Cardiac ventricle fibroblast (primary cell): ENCODE measurements around the gene MATN3.

DNA sequence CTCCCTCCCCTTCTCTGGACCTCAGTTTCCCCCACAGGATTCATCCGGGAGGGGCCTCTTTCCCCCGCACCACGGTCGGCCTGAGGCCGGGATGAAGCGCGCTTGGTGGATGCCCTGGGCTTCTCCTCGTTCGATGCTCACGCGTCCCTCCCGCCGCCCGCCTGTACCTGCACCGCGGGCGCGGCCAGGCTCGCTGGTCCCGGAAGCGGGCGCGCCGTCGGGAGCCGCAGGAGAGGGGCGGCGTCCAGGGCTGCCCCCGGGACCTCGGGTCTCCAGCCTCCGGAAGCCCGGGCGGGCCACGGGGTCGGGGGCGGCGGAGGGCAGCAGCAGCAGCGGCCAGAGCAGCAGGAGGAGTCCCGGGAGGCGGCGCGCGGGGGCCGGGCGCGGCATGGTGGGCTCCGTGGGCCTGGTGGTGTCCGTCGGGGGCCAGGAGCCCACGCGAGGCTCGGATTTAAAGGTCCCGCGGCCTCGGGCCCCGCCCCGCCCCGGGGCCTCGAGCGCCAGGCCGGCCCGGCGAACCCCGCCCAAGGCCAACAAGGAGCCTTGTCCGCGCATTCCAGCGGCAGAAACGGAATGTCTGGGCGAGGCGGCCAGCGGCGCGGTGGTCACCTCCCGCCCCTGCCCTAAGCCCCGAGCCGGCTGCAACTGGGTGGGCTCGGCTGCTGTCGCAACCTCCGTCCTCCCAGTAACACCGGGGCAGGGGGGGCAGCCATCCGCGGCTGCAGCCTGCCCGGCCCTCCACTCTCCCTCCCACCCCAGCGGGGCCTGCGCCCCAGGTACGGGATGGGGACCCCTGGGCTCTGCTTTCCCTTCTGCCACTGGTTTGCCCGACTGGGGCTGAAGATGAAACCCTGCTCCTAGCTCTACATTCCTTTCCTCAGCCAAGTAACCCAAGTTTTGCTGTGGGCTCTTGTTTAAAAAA lies at the start of gene MATN3:
MATN3 (minus strand) TSS at position 427 of the 922 bp plus-strand sequence.
- RAMPAGE, long total RNA = no peak

GRCh38 chr2:20038564-20039017 lies 12.8 kb downstream of the LAPTM4A start:
- RAMPAGE, long total RNA = no peak

- RAMPAGE, long total RNA = no peak
These were observed 15.0 kb upstream of the LAPTM4A start for GRCh38 chr2:20066348-20066837.

DNA sequence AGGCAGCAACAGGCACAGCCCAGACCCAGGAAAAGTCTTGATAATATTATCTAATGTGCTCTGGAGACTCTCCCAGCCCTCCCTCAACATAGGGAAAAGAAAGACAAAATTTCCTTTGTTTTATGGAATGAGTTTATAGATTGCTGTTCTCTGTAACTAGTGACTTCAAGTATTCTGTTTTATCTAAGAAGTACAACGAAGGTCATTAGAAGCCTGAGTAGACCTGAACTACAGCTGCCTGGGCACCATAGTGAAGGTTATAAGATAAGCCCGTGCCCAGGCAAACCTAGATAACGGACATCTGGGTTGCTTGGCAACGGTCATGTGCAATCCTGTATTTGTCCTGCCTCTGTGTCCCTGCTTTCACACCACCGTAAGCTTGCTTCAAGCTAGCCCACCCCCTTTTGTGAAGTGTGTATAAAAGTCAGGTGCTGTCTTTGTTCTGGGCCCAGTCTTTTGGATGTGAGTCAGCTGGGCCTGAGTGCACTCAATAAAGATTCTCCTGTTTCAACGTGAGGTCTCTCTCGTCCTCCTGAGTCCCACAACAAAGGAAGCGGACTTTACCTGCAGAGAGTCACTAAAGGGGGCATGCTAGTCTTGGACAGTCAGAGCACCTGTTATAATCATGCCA lies 22.6 kb upstream of the LAPTM4A start:
- RAMPAGE, long total RNA = no peak

- RAMPAGE, long total RNA = no peak
These were observed 53.7 kb upstream of the LAPTM4A start for GRCh38 chr2:20104848-20105830.

GRCh38 chr2:20121942-20122642 lies 70.7 kb upstream of the LAPTM4A start:
- RAMPAGE, long total RNA = no peak

DNA sequence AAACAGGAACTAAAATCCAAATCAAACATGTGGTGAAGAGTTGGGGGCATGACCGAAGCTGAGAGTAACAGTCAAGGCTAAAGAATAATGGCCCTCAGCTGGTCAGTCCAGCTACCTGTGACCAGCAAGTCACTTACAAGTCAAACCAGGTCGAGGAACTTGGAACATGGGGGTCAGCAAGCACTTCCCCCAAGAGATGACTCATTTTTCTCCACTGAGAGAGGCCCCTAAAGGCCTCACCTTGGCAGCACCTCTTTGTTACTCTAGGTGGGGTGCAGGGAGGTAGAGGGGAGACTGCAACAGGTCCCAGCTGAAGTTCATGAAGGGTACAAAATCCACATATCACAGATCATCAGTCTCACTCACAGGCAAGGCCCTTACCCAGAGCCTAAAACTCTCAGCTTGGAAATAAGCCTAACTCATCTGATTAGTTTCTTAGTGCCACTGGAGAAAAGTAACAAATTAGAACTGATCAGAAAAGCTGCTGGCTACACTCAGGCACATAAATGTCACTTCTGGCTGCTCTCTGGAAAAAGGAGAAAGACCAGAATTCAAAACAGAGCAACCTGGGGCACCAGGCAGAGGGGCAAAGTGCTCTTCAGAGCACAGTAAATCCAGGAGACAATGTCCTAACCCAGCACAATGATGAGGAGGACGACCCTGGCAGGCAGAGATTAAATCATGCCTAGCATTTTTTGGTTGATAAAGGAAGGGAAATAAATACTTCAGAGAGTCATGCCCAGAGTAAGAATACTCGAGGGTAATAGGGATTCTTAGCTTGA lies 3.9 kb downstream of the SDC1 start:
- RAMPAGE, long total RNA = no peak

GRCh38 chr2:20265378-20265924 lies 40.5 kb upstream of the SDC1 start:
- RAMPAGE, long total RNA = no peak

GRCh38 chr2:20351932-20352438 lies 1.3 kb upstream of the PUM2 start:
- RAMPAGE, long total RNA = no peak

DNA sequence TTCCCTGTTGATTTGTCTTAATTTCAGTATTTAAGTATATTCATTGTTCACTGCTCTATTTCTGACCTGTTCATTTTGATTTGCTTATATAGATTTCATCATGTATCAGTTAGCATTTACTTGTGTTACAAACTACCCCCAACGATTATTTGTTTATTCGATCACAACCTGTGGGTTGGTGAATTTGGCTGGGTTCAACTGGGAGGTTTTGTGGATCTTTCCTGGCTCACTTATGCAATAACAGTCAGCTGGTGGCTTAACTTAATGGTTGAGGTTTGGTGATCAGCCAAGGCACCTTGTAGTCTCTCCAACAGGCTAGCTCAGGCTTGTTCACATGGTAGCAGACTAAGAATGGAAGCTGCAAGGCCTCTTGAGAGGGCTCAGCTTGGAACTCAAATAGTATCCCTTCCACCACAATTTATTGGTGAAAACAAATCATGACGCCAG lies 5.4 kb upstream of the PUM2 start:
- RAMPAGE, long total RNA = no peak

DNA sequence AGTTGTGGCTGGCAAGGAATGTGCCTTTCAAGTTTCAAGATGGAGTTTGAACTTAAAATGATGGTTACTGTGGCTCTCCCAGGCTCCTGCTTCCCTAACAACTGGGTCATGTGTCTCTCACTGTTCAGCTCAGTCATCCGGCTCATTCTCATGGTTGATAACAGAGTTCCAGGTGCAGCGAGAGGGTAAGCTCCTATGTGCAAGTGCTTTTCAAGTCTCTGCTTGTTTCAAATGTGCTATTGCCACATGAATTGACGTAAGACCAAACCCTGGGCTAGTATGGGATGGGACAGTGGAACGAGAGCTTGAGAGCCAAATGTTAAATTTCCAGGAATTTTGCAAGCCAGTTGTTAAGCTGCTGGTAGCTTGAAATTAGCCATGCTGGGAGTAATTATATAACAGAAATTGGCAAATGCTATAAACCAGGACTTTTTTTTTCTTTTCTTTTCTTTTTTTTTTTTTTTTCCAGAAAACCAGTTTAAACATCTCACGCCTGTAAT lies 19.6 kb upstream of the PUM2 start:
- RAMPAGE, long total RNA = no peak

GRCh38 chr2:20444569-20445161 lies 2.2 kb upstream of the RHOB start:
- RAMPAGE, long total RNA = no peak

DNA sequence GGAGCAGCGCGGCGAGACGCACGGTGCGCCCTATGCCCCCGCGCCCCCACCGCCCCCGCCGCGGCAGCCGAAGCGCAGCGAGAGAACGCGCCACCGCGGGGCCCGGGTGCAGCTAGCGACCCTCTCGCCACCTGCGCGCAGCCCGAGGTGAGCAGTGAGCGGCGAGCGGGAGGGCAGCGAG lies 259 bp downstream of the RHOB start:
- RAMPAGE, long total RNA = no peak

DNA sequence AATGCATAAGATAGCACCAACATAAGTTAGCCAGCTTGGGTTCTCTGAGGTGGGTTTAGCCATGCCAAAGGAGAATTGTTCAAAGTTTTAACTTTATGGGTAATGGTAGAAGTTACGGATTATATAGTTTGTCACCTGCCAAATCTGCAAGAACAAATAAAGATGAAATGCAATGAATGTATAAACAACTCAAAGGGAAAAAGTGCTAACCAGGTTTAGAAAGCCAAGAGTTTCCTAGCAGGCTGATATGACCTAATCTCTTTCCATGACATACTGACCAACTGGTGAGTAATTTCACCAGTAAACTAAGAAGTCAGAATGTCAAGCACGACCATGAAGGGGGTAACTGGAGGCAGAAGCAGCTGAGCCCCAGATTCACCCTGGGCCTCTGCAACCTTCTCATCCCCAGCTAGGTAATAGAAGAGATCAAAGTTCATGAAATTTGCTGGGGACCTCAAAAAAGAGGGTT lies 10.1 kb downstream of the RHOB start:
- RAMPAGE, long total RNA = no peak

GRCh38 chr2:20468933-20469539 lies 22.2 kb downstream of the RHOB start:
- RAMPAGE, long total RNA = no peak

DNA sequence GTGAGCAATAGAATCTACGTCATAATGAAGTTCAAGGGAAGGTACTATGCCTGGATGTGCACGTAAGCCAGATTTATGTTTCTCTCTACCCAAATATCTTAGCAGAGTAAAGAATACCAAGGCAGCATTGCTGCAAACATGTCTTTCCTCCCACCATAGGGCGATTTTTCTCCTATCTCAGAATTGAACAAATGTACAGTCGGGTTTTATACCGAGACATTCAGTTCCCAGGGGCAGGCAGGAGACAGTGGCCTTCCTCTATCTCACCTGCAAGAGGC lies 54.5 kb downstream of the RHOB start:
- RAMPAGE, long total RNA = no peak

DNA sequence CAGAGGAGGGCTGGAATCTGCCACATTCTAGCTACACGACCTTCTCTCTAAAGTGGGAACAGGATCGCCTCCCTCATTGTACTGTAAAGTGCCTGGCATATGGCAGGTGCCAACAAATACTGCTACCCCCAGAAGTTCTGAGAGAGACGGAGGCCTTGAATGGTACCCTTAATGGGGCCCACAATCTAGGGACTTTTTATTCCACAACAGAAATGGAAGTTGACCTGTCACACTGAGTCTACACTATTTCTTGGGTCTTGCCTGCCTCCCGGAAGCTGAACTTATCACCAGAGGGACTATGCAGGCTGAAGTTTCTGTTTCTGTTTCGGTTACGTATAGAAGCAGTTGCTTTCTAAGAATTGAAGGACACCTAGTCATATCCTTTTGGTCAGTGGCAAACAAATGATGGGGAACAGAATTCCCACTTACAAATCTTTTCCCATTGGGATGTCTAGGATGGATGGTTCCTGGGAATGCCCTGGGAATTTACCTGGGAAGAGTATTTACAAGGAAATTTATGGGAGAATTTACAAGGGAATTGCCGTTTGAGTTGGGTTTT lies 74.3 kb downstream of the HS1BP3 start:
- RAMPAGE, long total RNA = no peak

DNA sequence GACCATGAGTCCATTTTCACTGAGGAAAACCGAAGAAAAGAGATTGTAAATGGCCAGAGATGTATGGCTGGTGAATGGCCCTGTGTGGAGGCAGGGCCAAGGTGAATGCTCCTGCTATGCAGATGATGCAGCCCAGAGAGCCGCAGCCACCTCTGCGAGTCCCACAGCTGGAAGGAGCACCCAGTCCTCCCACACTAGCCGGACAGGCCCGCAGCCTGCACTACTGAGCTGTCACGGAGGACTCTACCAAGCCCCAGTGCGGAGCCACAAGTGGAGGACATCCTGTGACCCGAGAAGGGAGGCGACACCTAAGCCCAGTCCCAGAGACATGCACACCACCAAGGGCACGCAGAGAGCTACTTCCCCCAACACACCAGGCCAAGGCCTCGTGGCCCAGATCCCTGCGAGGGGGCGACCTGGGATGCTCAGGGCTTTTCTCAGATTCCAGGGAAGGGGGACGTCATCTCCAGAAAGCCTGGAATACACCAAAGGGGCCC lies 12.9 kb downstream of the HS1BP3 start:
- RAMPAGE, long total RNA = no peak

DNA sequence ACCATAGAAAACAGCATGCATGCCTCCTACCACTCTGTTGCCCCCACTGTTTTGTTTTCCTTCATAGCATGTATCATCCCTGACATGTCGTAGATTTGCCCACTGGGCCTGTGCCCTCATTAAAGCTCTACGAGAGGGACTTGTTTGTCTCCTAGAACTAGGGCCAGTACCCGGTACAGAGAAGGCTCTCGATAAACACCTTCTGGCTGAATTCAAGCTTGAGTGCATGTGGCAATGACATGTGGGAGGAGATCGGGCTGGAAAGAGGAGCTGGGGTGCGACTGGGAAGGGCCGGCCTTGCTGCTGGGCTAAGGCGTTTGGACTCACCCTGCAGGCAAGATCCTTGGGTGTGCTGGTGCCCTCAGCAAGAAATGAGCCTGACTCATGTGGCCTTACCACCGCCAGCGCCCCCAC lies 1.5 kb downstream of the HS1BP3 start:
- RAMPAGE, long total RNA = no peak

- RAMPAGE, long total RNA = no peak
These were observed 42.0 kb downstream of the LDAH start for GRCh38 chr2:20780838-20781273.